Heart left ventricle (tissue), 7 donors: ENCODE results near the genes XAF1, ASGR1 and ELP5.

DNA sequence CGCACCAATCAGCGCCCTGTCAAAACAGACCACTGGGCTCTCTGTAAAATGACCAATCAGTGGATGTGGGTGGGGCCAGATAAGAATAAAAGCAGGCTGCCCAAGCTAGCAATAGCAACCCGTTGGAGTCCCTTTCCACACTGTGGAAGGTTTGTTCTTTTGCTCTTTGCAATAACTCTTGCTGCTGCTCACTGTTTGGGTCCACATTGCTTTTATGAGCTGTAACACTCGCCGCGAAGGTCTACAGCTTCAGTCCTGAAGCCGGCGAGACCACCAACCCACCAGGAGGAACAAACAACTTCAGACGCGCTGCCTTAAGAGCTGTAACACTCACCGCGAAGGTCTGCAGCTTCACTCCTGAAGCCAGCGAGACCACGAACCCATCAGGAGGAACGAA lies 187.8 kb upstream of the NLRP1 start:
- PRO-cap, 6 experiments = no peak in any of the 6 experiments
- RAMPAGE, long total RNA, 2 experiments = no peak in any of the 2 experiments
- RRBS = no CpG with 5 or more reads among the region's 15 CpGs

DNA sequence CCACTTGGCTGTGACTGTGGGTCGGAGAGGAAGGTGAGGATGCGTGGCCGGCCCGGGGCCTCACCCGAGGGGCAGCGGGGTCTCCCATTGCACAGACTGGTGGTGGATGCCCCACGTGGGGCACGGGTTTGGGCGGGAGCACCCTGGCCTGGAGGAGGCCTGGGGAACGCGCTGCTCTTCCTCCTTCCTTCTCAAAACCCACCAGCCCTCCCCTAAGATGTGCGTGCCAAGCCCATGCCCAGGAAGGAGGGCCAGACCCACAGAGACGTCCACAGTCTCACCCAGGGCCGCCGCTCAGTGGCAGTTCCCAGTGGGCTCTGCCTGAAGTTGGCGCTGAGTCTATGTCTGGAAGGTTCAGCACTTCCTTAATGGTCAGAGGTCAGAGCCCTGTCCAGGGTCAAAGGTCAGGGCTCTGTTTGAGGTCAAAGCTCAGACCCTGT lies 26.2 kb downstream of the PIMREG start:
- PRO-cap, 6 experiments = no peak in any of the 6 experiments
- RAMPAGE, long total RNA, 2 experiments = no peak in any of the 2 experiments
- RRBS = no CpG with 5 or more reads among the region's 16 CpGs

- PRO-cap, 6 experiments = no peak in any of the 6 experiments
- RAMPAGE, long total RNA, 2 experiments = no peak in any of the 2 experiments
- RRBS = no CpG with 5 or more reads among the region's 9 CpGs
Measured at GRCh38 chr17:6591494-6592071, 35.2 kb upstream of the PITPNM3 start.

GRCh38 chr17:6635778-6636384 lies 4.6 kb downstream of the KIAA0753 start:
- PRO-cap, 6 experiments = no peak in any of the 6 experiments
- RAMPAGE, long total RNA, 2 experiments = no peak in any of the 2 experiments
- RRBS = no CpG with 5 or more reads among the region's 5 CpGs

DNA sequence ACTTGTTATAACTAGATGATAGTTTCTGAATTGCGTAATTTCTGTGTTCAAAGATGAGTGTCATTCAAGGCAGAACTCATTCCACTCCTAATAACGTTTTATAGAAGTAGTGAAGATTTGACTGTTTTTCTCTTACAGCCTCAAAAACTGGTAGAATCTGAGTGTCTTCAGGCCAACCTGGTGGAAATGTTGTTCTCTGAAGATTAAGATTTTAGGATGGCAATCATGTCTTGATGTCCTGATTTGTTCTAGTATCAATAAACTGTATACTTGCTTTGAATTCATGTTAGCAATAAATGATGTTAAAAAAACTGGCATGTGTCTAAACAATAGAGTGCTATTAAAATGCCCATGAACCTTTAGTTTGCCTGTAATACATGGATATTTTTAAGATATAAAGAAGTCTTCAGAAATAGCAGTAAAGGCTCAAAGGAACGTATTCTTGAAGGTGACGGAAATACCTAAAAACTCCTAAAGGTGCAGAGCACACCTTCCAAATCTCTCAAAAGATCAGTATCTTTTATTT lies 2.0 kb downstream of the TXNDC17 start:
- PRO-cap, 6 experiments = no peak in any of the 6 experiments
- RAMPAGE, long total RNA, 2 experiments = no peak in any of the 2 experiments
- RRBS = no CpG with 5 or more reads among the region's 4 CpGs

DNA sequence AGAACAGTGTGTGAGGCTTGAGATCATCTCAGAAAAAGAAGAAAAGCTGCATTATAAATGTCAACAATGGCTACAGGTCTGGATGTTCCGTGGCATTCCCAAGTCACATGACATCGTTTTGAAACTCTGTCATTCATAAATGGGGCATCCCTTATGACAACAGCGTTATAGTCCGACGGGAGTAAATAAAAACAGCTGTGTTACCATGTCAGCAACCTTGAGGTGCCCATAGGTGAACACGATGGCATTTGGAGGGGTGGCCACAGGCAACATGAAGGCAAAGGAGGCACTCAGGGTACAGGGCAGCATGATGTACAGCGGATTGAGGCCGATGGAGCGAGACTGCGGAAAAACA lies 25.9 kb downstream of the SLC13A5 start:
- PRO-cap, 6 experiments = no peak in any of the 6 experiments
- RAMPAGE, long total RNA, 2 experiments = no peak in any of the 2 experiments
- RRBS = no CpG with 5 or more reads among the region's 10 CpGs

DNA sequence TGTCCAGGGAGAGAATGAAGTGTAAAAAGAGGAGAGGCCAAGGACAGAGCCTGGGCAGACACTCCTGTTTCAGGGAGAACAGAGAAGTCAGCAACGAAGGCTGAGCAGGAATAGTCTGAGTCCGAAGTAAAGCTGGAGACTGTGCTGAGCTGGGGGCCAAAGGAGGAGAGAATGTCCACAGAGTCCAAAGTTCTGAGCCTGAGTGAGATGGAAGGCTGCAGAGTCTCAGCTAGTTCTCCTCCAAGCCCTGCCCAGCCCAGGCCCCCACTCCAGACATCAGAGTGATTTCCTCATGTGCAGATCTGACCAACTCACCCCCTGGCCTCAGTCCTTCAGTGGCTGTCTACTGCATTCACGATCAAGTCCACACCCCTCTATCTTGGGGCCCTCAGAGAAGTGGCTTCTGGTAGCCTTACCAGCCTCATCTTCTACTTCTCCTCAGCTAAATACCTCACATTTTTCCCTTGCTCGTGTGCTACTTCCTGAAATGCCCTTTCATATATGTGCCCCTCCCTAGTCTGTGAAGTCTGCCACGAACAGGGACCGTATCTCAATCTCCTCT lies 21.6 kb downstream of the SLC13A5 start:
- PRO-cap, 6 experiments = no peak in any of the 6 experiments
- RAMPAGE, long total RNA, 2 experiments = no peak in any of the 2 experiments
- RRBS = no CpG with 5 or more reads among the region's 6 CpGs

DNA sequence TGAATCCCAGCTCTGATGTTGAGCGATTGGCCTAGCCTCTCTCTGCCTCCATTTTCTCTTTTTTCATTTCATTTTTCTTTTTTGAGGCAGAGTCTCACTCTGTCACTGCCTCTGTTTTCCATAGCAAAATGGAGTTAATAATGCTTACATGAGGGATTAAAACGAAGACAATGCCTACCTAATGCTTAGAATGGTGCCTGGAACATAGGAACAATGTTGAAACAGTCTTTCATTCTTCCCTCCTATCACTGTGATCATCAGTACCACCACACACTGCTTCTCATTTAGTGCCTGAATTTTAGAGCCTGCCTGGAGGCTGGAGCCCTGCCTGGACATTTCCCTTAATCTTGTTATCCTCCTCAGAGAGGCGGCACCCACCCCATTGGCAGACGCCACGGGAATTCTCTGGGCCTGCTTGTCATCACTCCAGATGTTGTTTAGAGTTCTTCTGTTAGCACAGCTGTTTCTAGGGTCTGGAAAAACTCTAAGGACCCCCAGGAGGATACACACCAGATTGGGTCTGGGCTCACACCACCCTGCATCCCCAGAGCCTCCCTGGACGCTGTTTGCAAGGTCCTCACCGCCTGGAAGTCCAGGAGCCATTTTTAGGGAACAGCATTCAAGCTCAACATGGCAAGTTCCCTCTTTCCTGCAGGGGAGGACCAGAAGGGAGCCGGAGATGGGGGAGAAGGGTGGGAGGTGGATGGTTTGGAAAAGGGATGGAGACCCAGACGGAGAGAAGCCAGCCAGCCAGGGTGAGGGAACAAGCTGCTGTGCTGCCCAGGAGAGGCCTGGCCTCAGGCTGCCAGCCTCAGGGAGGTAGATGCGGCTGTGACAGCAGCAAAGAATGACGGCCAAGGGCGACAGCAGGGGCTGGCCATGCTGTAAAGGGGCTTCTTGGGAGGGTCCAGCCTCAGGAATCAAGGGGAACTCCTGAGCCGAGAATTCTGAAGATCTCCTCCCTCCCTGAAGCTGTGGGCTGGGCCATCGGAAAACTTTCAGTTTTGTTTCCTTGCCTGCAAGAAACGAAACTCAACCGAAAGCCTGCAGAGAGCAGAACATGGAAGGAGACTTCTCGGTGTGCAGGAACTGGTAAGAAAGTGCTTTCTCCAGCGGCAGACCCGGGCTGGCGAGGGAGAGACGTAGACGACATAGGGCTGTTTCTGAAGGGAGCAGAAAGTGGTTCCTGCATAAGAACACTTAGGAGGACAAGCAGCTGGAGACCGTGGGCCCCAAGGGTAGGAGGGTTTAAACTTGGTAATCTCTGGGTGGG lies at the start of gene XAF1:
TSS of gene XAF1 (plus strand) at position 1,028 of the 1,273 bp plus-strand sequence.
- PRO-cap, 6 experiments = peak in 6 of 6 experiments; most common plus-strand start position 1,049 of the sequence (in 5); most common minus-strand start position 976 of the sequence (in 2)
- RAMPAGE, long total RNA, 2 experiments = start-site peak on the plus strand in 1 of 2 experiments, centred at positions 426 to 1,042 of the sequence, 7 to 10 reads per replicate
- RRBS = no CpG with 5 or more reads among the region's 23 CpGs

- PRO-cap, 6 experiments = no peak in any of the 6 experiments
- RAMPAGE, long total RNA, 2 experiments = no peak in any of the 2 experiments
- RRBS = 40% methylated on average over 2 of the region's 10 CpGs
Measured at GRCh38 chr17:6795936-6796826, 20.2 kb downstream of the FBXO39 start.

- PRO-cap, 6 experiments = no peak in any of the 6 experiments
- RAMPAGE, long total RNA, 2 experiments = no peak in any of the 2 experiments
- RRBS = no CpG with 5 or more reads among the region's 4 CpGs
Measured at GRCh38 chr17:6948869-6949115, 47.1 kb upstream of the ALOX12 start.

- PRO-cap, 6 experiments = no peak in any of the 6 experiments
- RAMPAGE, long total RNA, 2 experiments = no peak in any of the 2 experiments
- RRBS = 13% methylated on average over 7 of the region's 16 CpGs
Measured at GRCh38 chr17:7045890-7046652, 2.2 kb upstream of the SLC16A11 start.

DNA sequence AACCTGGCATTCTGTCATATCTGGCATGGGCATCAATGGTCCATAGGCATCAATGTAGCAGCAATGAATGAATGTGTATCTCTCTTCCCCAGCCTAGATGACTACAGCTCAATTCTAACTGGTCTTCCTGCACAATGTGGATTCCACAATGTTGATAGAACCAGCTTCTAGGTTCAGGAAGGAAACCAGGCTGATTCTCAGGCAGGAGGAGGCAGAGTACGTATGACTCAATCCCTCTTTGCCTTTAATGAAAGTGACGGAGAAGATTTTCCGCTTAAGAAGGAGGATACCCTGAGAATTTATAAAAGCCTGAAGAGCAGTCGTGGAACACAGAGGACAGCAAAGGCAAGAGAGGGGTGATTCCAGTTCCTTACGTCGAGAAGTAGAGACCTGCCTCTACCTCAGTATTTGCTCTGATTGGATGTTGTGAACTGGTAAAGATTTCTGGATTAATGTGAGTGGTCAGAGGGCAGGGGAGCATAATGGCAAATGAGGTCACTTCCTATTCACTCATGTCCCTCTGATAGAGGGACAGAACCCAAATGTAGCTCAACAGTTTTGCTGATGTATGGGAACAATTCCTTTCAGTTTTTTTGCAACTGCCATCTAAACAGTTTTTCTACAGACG lies 15.0 kb upstream of the SLC16A11 start:
- PRO-cap, 6 experiments = no peak in any of the 6 experiments
- RAMPAGE, long total RNA, 2 experiments = no peak in any of the 2 experiments
- RRBS = no CpG with 5 or more reads among the region's 7 CpGs

DNA sequence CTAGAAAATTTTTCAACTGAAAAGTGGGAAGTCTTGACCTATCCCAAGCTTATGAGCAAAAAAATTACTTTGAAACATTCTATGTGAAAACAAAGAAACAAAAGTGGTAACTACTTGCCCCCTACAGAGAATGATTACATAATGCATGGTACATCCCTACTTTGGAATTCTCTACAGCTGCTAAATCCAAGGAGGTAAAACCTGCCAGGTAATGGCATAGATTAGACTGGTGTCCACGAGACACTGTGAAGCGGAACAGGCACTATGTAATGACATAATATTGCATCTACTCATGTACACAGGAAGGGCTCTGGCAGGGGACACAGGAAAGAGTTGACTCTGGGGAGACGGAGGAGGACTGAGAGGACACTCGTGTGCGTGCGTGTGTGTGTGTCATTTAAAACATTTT lies 15.7 kb downstream of the ASGR2 start:
- PRO-cap, 6 experiments = no peak in any of the 6 experiments
- RAMPAGE, long total RNA, 2 experiments = no peak in any of the 2 experiments
- RRBS = no CpG with 5 or more reads among the region's 6 CpGs

- PRO-cap, 6 experiments = peak in 3 of 6 experiments; most common plus-strand start chr17:7131247 (in 1)
- RAMPAGE, long total RNA, 2 experiments = no peak in any of the 2 experiments
- RRBS = no CpG with 5 or more reads among the region's 14 CpGs
Measured at GRCh38 chr17:7130508-7131422, 16.1 kb upstream of the ASGR2 start.

- PRO-cap, 6 experiments = no peak in any of the 6 experiments
- RAMPAGE, long total RNA, 2 experiments = no peak in any of the 2 experiments
- RRBS = 53% methylated on average over 6 of the region's 22 CpGs
Measured at GRCh38 chr17:7179222-7180153, at the start of gene ASGR1. Gene ASGR1 (minus strand): TSS chr17:7179370.

- PRO-cap, 6 experiments = peak in 2 of 6 experiments; most common plus-strand start chr17:7214604 (in 1); most common minus-strand start chr17:7214412 (in 2)
- RAMPAGE, long total RNA, 2 experiments = no peak in any of the 2 experiments
- RRBS = 1% methylated on average over 20 of the region's 61 CpGs
Measured at GRCh38 chr17:7213750-7214946, 3.3 kb downstream of the DLG4 start.

GRCh38 chr17:7214947-7216244 lies 2.0 kb downstream of the DLG4 start:
- PRO-cap, 6 experiments = peak in 1 of 6 experiments; most common plus-strand start chr17:7215966 (in 1); most common minus-strand start chr17:7215802 (in 1)
- RAMPAGE, long total RNA, 2 experiments = no peak in any of the 2 experiments
- RRBS = no CpG with 5 or more reads among the region's 24 CpGs

DNA sequence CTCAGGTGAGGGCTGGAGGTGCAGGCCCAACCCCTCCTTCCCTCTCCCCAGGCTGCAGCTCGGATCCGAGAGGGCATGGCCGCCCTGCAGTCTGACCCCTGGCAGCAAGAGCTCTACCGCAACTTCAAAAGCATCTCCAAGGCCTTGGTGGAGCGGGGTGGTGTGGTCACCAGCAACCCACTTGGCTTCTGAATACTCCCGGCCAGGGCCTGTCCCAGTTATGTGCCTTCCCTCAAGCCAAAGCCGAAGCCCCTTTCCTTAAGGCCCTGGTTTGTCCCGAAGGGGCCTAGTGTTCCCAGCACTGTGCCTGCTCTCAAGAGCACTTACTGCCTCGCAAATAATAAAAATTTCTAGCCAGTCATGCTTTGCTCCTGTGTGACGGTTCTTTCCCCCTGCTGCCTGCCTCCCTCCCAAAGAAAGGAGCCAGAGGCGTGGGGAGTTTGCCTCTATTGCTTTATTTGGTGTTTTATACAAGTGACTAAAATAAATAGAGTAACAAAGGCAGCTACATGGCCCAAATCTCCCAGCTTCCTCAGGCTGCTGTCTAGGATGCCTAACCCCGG lies 5.2 kb downstream of the ACADVL start:
- PRO-cap, 6 experiments = no peak in any of the 6 experiments
- RAMPAGE, long total RNA, 2 experiments = start-site peak on the plus strand in 1 of 2 experiments, centred at position 75 of the sequence, 61 reads per replicate
- RRBS = no CpG with 5 or more reads among the region's 12 CpGs

GRCh38 chr17:7241663-7241998 lies 618 bp downstream of the GABARAP start:
- PRO-cap, 6 experiments = peak in 3 of 6 experiments; most common plus-strand start chr17:7241911 (in 2); most common minus-strand start chr17:7241742 (in 1)
- RAMPAGE, long total RNA, 2 experiments = no peak in any of the 2 experiments
- RRBS = no CpG with 5 or more reads among the region's 7 CpGs

DNA sequence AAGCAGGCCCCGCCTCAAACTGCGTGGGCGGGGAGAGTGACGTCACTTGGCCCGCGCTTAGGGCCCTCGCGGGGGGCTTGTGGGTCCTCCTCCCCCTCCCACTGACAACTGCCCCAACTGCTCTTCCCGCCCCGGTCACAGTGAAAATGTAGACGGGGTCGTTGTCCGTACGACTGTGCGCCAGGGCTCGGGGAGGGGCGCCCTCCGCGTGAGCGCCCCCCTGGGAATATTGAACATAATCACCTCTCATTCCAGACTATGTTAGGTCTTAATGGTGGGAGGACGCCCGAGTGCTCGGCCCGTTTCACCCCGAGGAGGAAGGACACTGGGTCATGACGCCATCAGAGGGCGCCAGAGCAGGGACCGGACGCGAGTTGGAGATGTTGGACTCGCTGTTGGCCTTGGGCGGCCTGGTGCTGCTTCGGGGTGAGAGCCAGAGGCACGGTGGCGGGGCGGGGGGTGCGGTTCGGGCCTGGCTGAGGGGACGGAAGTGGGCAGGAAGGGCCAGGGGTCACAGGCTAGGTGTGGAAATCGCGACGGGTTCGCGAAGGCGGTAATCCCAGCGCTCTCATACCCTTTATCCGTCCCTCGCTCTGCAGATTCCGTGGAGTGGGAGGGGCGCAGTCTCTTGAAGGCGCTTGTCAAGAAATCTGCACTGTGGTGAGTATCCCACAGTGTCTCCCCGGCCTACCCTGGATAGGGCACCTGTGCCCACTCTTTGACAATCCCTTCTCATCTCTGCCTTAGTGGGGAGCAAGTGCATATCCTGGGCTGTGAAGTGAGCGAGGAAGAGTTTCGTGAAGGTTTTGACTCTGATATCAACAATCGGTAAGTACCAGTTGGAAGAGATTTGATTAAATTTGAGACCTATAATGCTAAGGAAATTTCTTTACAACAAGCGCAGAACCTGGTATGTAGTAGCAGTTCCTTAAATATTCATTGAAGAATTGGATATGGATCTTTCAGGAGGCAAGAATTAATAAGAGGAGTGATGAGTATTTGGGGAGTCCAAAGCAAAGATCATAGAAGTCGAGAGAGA lies at the start of gene ELP5:
TSS of gene ELP5 (plus strand) at position 45 of the 1,039 bp plus-strand sequence.
- PRO-cap, 6 experiments = peak in 6 of 6 experiments; most common plus-strand start position 404 of the sequence (in 3); most common minus-strand start position 327 of the sequence (in 5)
- RAMPAGE, long total RNA, 2 experiments = start-site peak on the plus strand in 2 of 2 experiments, centred at positions 108 to 359 of the sequence, 23 to 256 reads per replicate
- RRBS = no CpG with 5 or more reads among the region's 57 CpGs